Mesenchymal stem cell of adipose (primary cell): ENCODE results near the genes OR52M1, OR51S1, OR51A7, OR56A1 and TIMM10B.

DNA sequence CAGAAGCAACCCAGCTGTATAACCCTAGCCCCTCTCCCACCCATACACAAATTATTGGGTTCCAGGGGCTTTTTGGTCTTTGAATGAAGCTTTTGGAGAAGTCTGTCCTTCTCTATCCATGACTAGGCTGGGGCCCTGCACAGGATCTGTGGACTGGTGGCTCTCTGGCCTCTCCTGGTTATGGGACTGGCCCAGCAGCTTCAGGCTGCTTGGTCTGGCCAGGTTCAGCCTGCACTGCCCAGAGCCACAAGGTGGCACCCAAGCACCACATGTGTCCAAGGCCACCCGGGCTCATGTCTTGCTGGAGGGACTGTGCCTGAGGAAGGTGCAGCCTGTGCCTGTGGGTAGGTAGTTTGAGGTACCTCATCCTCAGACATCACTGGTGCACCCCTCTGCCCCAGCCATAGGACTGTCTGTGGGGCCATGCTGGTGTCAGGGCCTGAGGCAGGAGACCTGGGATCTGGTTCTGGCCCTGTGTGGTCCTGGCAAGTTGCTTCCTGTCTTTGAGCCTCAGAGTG, 87.5 kb downstream of the RRM1 start:
- CAGE, long polyA plus RNA = no peak

DNA sequence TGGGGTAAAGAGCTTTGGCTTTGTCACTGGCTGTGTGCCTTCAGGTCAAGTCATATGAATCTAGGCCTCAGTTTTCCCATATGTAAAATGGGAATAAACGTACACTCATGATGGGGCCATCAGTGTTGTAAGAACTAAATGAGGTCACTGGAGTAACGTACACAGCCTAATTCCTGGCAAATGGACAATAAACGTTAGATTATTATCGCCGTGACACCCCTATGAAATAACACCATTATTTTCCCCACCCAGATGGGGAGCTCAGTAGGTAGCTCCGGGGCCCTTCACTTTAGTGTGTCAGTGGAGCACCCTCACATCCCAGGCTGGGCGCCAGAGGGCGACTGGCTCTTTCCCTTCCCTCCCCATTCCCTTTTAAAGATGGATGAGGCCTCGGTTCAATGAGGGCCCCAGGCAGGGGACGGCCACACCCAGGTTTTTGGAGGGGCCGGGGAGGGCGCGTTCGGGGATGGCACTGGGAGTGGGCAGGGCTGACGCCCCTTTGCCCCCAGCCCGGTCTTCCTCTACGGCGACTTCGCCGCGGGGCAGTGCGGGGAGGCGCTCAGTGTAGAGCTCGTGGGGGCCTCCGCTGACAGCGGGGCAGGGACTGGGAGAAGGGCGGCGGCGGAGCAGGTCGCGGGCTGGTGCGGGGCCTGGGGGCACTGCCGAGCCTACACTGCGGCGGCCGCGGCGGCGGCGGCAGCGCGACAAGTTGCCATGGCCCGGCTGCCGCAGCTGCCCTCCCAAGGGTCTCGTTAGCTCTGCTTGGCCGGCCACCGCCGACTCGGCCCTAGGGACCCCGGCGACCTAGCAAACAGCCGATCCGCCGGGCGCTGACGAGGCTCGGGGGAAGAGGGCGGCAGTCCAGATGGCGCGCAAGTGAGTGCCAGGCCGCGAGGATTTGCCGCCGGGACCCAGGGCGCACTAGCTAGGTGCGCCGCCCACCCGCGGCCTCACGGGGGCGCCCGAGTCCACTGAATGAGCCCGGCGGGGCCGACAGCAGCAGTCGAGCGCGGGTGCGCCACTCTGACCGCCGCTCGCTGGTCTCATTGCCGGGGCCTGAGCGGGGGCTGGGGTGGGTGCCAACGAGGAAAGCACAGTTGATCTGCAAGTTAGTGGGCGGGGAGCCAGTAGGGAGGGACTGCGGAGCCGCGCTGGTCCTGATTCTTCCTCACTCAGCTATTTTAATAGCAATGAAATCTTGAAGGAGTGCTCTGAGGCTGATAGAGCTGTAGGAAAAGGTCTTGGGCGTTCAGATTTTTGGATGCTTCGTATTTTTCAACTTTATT, 92.6 kb downstream of the RRM1 start:
- CAGE, long polyA plus RNA = no peak

DNA sequence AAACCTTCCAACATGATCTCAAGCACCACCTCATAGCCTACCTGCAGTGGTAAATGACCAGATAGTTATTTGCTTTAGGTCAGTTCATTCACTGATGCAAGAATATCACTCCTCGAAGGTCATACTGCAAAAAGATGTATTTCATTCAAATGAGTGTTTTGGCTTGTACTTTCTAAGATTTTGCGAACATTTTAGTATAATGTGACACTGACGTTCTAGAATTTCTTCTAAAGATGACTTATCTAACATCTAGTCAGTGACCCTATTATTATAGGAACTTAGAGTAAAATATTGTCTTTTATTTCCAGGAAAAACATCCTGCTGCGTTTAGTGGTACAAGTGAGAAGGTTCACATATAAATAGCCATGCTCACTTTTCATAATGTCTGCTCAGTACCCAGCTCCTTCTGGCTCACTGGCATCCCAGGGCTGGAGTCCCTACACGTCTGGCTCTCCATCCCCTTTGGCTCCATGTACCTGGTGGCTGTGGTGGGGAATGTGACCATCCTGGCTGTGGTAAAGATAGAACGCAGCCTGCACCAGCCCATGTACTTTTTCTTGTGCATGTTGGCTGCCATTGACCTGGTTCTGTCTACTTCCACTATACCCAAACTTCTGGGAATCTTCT, at the start of gene OR52M1:
TSS of gene OR52M1 (plus strand) at position 366 of the 627 bp plus-strand sequence.
- CAGE, long polyA plus RNA = no peak

DNA sequence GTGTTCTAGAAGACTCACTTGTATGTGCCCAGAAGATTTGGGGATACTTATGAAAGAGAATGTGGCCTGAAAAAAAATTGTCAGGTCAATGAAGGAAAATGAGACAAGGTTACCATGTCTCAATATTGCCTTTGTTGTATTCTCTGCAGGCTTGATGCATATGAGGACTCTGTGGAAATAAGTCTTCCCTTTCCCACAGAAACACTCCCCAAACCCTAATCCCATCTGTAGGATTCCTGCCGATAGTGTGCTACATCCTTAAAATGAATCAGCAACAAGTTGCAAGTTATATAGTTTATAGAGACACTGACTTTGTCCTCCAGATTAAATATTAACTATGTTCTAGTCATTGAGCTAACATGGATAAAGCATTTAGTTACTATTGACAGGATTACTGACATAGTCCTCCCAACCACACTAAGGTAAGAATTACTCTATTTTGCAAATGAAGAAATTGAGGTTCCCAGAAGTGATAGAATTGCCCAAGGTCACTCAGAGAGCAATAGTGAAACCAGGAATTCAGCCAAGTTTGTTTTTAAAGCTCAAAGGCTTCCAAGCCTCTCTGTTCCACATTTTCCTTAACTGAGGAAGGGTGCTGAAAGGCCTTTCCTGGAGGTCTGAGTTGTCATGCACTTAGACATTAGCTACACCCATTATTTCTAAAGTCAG, 1.9 kb downstream of the OR52M1 start:
- CAGE, long polyA plus RNA = no peak

DNA sequence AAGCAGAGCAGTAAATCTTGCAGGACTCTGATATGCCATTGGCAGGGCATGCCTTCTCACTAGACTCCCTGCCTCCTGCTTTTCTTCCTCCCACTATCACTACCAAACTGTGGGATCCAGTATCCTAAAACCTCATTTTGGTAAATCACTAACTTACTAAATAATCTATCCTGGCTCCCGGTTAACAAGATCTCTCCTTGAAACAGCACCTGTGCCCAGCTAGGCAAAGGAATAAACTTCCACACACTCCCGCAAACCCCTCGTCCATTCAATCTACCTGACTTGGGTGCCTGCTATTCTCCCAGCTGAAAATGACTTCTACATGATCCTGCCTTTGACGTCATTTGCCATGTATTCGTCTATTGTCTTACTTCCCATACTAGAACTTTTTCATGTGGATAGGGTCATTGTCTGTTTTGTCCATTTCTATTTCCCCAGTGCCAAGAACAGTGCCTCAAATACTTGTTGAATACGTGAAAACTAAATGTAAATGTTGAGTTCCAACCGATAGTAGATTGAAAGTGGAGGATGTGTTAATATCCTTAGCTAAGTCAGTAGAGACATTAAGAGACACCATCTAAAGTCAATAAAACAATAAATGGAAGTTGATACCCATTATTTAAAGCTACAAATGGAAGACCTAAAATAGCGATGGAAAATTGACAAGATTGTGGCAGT, 1.0 kb downstream of the TRIM68 start:
- CAGE, long polyA plus RNA = no peak

DNA sequence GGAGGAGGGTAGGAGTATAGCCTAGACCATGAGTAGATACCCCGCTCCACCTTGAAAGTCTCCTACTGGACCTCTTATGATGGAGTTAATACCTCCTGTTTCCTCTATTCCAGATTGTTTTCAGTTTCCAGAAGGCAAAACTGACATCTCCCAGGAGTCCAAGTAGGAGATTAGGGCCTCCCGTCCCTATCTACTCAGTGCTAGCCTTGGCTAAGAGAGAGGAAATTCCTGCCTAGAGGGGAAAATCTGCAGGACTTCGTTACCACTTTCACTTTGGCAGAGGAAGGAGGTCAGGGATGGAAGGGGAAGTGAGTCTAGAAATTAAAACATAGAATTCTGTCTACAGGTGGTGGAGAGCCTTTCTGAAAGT, 2.2 kb upstream of the TRIM68 start:
- CAGE, long polyA plus RNA = no peak

DNA sequence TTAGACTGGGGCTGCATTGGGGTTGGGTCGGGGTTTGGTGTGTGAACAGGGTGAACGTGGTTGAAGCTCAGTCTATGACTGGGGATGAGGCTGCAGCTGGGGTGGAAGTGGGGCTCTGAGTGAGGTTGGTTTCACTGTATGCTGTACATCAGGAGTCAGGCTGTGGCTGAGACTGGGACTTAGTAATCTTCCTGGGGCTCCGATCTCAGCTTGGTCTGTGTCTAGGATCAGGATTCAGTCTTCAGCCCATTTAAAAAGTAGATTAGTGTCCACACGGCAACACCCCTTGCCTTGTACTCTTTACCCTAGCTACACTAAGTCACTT, 535 bp downstream of the OR51E1 start:
- CAGE, long polyA plus RNA = no peak

DNA sequence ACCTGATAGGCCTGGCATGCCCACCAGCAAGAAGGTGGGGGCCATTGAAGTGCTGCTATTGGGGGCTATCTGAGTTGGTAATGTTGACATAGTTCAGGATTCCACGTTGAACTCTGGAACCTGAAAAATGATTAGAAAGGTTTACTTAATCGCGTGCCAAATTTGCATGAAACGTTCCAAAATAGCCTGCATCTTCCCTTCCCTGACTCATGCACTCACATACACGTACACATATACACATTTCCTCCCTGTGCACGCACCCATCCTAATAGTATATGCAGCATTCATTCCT, at the start of gene OR51S1:
TSS of gene OR51S1 (minus strand) at position 90 of the 292 bp plus-strand sequence.
- CAGE, long polyA plus RNA = no peak

GRCh38 chr11:4903388-4903991, at the start of gene OR51A7:
TSS of gene OR51A7 (plus strand) at chr11:4903783.
- CAGE, long polyA plus RNA = no peak

GRCh38 chr11:5683597-5684295, 1.1 kb downstream of the TRIM5 start:
- CAGE, long polyA plus RNA = no peak

GRCh38 chr11:6030550-6031126, at the start of gene OR56A1:
TSS of gene OR56A1 (minus strand) at chr11:6030758.
- CAGE, long polyA plus RNA = no peak

GRCh38 chr11:6214630-6215248, 9.4 kb downstream of the C11orf42 start:
- CAGE, long polyA plus RNA = no peak

- CAGE, long polyA plus RNA = no peak
Measured at GRCh38 chr11:6229776-6230435, 4.5 kb downstream of the FHIP1B start.

DNA sequence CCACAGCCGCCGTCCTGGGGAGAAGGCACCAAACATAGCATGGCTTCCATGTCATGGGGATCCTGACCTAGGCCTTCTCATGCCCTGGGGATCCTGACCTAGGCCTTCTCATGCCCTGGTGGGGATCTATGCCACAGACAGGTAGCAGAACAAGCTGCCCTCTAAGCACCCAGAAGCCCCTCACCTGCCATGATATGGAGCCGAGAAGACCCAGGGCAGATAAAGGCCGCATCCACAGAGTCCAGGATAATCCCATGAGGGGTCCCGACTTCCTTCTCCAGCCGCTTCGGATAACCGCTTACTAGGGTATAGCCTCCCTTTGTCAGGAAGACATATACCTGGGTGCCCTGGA, 9.4 kb downstream of the HPX start:
- CAGE, long polyA plus RNA = no peak

DNA sequence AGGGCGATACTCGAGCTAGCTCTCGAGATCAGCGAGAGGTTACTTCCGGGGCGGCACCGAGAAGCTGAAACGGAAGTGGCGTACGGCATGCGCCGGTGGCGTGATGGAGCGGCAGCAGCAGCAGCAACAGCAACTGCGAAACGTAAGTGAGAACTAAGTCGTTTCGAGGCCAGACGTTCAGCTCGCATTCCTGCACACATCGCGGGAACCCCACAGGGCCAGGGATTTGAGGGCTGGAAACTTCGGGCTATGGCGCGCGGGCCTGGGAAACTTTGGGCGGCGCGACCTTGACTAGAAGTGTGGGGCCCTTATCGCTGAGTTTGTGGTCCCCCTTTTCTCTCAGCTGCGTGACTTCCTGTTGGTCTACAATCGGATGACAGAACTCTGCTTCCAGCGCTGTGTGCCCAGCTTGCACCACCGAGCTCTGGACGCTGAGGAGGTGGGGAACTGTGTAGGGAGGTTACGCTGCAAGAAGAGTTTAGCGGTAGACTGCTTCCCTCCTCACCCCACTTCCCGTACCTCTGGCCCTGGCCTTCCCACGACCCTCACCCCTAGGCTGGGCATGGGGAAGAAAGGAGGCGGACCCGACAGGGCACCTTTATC, at the start of gene TIMM10B:
TSS of gene TIMM10B (plus strand) at position 88 of the 603 bp plus-strand sequence.
- CAGE, long polyA plus RNA = start-site peak on the plus strand centred at position 92 of the sequence, 19 bp wide, 85 and 88 reads in 2 replicates

- CAGE, long polyA plus RNA = no peak
Measured at GRCh38 chr11:6571238-6571567, 32.2 kb downstream of the RRP8 start.

DNA sequence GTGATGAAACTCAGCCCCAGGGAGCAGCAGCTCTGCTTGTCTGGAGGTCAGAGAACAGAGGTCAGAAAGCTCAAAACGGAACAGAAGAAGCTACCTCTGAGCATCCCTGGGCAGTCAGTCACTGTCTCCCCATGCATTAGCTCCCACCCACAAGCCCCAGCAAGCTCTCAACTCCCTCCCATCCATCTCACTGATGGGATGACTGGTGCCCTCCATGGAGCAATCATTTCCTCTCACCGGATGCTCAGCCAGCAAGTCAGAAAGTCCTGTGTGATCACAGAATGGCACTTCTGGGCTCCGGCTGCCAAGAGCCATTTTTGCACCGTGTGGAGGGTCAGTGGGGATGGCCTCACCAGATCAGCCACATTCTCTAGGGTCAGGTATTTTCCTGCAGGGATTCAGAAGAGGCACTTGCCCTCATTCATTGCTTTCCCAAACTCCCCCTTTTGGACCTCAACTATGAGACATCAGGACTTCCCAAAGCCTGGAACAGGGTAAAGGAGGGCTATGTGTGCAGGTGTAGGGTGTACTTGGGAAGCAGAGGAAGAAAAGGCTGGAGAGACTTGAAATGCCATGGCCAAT, 1.7 kb downstream of the TPP1 start:
- CAGE, long polyA plus RNA = no peak

DNA sequence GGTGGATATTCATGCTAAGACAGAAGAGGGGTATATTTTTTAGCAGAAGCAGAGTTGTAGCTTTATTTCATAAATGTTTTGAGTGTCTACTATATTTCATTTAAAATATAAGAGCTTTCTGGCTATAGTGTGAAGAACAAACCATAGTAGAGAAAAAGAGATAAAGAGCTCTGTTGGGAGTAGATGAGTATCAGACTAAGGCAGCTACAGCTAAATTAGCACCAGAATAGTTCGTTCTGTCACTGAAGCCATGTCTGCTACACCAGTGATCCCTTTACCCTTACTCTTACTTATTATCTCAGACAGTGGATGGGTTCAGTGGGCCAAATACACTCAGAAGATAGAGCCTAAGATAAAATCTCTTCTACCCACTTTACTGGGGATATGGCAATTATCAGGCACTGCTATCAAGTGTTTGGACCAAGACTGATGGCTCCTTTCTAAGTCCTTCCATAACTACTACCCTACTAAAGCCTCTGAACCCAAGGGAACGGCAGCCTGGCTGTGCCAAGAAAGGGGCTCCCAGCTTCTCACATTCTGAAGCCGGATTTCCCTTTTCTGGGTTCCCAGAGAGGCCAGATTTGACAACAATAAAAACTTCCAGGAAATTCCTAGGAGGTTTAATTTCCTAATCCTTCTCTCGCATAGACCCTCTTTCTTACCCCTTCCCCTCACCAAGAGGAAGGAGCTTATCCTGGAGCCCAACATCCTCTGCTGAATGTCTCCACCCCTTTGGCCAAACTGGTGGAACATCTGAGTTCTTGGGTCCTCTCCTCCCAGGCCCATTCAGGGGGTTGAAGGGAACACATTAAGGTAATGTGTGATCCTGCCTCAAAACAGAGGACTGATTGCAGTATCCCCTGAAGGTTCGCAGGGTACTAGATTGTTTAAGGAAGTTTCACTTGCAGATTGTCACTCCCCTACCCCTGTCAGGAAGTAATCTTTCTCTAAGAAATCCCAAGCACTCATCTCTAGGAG, 2.1 kb downstream of the MRPL17 start:
- CAGE, long polyA plus RNA = no peak

DNA sequence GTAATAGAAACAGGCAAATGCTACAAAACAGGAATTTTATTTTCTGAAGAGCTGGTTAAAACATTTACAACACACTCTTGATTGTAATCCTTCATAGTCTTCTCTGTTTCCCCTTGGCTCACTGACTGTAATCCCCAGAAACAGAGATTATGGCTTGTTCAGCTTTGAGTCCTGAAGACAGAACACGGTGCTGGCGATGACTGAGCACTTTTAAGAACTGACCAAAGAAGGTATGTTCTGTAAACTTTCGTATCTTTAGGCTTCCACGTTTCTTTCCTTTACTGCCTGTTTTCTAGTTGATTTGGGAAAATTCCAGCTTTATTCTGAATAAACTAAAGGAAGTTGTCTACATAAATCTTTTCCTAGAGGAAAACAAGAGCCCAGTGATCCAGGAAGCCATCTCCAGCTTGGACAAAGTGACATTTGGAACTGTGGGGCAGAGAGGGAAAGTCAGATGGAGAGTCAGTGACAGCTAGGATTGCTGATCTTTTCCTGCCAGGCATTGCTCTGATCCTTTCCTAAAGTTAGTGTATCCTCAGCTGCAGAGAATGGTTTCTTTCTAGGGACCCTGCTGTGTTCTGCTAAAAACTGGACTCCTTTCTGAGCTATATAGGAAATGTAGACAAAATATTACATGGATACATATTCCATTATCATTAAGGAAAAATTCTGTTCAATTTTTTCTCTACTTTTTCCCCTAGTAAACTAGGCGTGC, 43.4 kb downstream of the OR2AG2 start:
- CAGE, long polyA plus RNA = no peak

GRCh38 chr11:6746204-6747148, 25.3 kb downstream of the OR2AG2 start:
- CAGE, long polyA plus RNA = no peak